SEM (cell line): Measurements from ENCODE around the genes CLASP2 and SLC22A13.

DNA sequence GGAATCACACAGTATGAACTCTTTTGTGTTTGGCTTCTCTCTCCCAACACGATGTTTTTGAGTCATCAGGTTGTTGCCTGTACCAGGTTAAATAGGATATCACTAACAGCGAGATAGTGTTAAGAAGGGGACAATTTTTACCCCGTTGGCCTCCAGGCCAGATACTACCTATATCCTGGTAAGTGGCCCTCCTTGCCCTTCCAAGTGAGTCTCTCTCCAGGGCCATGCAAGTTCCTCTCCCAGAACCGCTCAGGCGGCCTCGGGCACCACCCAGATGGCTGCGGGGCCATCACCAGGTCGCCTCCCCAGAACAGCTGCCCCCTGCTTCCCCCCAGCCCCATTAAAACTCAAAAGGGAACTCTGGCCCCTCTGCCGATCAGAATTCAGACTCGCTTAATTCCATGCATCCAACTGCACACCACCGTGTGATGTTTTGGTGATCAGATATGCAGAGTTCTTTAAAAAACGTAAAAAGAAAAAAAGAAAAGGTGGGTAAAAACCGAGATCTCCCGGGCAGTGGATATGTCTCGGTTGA, 2.0 kb upstream of the TRIM71 start:
- PRO-cap = no peak

GRCh38 chr3:32821531-32822181, 3.9 kb downstream of the TRIM71 start:
- PRO-cap = no peak

DNA sequence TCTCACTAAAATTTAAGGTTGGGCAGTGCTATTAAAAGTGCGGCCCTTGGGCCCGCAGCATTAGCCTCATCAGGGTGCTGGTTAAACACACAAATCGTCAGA, 417 bp upstream of the CRTAP start:
- PRO-cap = no peak

GRCh38 chr3:33416556-33417125, 23.6 kb downstream of the UBP1 start:
- PRO-cap = no peak

DNA sequence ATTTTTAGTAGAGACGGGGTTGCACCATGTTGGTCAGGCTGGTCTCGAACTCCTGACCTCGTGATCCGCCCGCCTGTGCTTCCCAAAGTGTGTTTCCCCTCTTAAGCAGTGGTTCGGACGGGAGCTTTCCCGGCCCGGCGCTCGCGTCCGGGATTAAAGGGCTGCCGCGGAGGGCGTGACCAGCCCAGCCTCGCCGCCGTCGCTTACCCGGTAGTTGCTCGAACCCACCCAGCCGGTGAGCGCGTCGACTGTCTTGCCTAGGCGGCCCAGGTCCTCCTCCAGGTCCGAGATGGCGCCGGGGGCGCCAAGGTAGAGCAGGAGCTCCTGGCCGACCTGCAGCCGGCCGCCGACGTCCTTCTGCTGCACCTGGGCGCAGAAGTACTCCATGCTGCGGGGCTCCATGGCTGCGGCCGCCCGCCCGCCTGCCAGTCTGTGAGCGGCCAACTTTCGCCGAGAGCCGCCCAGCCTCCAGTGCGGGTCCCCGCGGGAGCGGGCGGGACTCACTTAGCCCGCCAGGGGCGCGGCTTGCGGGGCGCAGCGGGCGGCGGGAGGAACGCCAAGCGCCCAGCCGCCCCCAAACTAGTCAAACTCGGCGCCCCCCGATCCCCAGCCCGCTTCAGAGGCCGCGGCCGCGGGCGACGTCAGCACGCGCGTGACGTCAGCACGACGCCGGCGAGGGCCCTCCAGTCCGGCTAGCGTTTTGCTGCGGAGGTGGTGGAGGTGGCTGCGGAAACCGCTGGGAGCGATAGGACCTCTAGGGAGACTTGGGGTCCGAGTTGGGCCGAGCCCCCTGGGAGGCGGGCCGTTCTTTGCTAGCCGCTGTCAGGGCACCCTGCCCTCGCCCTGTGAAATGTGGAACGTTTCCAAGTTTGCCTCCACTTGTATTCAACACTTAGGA, at the start of gene CLASP2:
Gene CLASP2, minus strand, starts transcription at position 654 of the 898 bp plus-strand sequence.
- PRO-cap = unidirectional peak, plus-strand start at position 182 of the sequence; bidirectional peak, plus-strand start at position 213 of the sequence, minus-strand start at position 212 of the sequence; bidirectional peak, plus-strand start at position 686 of the sequence, minus-strand start at position 618 of the sequence

DNA sequence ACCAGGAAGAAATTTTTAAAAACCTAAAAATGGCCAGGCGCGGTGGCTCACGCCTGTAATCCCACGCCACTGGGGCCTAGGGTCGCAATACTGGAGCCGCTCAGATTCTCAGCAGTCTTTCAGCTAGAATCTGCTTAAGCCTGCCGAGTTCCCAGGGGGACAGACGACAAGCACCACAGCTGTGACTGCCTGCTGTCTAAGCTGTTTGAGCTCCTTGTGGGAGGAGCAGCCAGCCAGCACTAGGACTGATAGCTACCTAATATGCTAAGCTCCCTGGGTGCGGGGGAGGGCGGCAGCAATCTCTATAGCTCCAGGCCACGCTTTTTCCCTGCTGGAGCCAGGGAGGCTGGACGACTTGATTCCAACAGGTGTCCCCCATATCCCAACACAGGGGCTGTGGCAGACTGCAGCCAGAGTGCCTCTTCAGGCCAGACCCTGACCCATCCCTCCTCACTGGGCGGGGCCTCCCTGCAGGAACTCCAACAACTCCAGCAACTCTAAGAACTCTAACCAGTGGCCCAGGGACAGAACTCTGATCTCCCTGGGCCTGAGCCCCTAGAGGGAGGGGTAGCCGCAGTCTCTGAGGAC, 134.2 kb upstream of the ARPP21 start:
- PRO-cap = no peak

DNA sequence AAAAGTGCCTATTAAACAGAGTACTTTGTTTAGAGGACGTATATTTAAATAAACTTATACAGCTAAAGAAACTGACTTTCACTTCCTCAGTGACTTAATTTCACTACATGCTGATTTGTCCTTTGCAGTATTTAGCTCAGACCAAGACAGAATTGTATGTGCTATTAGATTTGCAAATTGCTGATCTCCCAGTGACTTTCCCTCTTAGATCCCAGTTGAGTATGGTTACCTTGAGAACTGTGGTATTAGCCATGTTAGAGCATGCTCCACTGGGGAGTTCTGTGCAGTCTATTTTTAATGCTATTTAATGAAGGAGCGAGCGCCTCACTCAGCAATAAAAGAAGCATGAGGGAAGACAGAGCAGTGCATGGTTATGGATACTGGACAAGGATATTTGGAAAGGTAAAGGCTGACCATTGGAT, 2.7 kb downstream of the ARPP21 start:
- PRO-cap = bidirectional peak, plus-strand start at position 334 of the sequence, minus-strand start at position 227 of the sequence

DNA sequence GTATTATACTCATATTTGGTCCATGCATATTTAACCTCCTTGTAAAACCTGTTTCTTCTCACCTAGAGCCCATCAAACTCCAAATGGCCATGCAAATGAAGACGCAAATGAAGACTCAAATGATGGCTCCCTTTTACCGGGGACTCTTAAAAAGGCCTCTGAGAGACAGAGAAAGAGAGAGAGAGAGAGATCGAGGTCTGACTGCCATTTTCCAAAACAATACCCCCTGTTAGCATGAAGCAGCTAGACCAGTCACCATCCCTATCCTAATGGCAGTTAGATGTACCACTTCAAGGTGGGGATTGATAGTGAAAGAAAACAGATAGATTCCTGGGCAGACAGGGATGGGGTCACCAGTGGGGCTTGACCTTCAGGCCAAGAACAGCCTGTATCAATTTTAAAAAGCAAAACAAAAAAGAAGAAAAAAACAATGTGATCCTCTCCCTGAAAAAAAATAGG, 243.9 kb upstream of the STAC start:
- PRO-cap = no peak

GRCh38 chr3:36831106-36831758, 66.9 kb upstream of the DCLK3 start:
- PRO-cap = no peak

DNA sequence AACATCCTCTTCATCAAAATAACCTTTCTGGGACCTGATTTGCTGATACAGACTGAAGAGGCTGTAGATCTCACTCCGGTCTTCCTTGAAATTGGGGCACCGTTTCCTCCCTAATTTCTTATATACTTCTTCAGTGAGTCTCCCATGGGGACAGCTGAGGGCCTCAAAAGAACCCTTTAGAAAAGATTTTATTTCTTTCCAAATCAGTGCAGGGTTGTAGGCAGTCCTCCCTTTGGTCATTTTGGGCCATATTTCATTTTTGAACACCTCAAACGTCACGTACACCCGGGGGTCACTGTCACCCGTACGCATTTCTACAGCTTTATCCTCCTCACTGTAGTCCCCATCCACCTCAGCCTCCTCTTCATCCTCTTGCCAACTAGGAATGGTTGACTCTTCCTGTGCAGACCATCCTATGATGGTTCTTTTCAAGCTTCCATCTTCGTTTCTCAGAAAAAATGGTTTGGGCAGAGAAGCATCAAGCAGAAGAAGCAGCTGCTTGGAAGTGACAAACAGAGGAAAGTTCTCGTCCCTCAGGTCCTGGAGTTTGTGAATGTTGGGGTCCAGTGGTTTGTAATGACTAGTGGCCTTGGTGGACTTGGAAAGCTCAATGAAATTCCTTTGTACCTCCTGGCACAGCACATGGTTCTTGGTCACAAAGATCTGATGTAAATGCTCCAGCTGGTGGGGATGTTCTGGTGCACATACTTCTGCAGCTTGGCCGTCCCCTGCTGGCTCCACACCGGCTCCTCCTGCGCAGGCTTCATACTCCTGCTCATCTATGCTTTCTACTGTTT, 89.2 kb downstream of the TRANK1 start:
- PRO-cap = no peak

DNA sequence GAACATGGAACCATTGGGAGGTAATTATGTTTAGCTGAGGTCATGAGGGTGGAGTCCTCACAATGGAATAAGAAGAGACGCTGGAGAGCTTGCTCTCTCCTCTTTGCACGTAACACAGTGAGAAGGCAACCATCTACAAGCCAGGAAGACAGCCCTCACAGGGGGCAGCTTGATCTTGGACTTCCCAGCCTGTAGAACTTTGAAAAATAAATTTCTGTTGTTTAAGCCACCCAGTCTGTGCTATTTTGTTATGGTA, 39.6 kb downstream of the TRANK1 start:
- PRO-cap = no peak

- PRO-cap = no peak
These were observed 10.2 kb downstream of the EPM2AIP1 start for GRCh38 chr3:36982401-36983467.

DNA sequence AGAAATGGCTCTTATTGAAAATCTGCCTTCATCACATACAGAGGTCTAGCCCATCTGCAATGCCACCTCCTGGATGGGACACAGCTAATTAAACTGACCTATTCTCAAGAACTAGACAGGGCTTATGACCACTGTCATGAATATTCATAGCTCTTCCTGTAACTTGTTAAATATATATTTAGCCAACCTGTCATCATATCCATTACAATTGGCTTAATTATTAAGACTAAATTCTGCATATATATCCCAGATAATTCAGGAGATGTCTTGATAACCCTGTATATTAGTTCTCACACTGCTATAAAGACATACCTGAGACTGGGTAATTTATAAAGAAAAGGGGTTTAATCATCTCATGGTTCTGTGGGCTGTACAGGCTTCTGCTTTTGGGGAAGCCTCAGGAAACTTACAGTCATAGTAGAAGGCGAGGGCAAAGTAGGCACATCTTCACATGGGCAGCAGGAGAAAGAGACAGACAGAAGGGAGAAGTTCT, 74.9 kb upstream of the ITGA9 start:
- PRO-cap = no peak

DNA sequence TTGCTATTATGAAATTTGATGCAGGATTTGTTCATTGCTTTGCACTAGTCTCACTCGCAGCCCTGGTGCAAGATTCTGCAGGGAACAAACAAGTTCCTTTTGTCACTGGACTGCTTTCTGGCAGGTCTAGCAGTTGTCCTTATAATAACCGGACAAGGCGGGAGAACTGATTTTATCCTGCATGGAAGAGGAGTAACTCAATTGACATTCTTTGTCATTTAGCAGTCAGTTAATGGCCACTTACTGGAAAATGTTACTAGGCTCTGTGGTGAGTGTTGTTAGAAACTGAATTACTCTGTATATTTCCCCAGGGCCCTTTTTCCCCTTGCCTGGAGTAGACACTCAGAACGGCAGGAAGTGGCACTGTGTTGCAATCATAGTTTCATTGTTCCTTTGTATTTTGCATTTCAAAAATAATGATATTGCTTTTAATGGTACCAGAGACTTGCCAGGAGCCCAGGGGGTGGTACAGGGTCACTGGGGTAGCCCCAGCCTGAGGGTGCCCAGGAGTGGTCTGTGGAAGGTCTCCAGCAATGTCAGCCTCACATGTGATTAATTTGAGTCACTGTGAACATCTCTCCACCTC, 41.1 kb downstream of the ITGA9 start:
- PRO-cap = no peak

- PRO-cap = no peak
These were observed 57.0 kb downstream of the ITGA9 start for GRCh38 chr3:37508870-37509496.

DNA sequence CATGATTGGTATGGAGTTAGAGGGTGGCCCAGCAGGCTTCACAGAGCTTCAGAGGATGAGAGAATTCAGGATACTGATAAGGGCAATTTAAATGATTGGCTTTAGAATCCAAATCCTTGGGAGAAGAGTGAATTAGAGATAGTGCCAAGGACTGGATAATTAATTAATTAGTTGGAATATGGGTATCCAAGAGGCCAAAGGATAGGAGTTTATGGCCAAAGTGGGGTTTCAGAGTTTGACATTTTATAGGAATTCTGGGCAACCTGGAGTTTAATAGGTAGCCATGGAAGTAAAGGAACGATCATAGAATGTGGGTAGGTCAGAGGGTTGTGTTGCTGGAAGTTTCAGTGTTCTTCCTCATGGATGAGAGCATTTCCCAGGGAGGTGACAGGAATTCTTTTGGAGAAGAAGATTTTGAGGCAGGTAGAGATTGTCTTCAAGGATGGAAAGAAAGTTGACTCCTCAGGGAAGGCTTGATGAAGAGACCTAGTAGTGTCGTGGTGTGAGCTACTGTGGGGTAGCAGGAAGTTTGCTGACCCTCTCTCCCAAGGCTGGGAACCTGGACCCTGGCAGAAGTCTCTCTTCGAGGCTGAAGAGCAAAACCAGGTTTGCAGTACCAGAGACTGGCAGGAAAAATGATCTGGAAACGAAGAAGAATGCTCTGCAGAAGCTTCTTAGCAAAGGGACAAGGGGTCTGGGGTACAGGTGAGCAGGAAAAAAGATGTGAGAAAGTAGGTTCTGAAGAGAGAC, 23.5 kb downstream of the CTDSPL start:
- PRO-cap = no peak

DNA sequence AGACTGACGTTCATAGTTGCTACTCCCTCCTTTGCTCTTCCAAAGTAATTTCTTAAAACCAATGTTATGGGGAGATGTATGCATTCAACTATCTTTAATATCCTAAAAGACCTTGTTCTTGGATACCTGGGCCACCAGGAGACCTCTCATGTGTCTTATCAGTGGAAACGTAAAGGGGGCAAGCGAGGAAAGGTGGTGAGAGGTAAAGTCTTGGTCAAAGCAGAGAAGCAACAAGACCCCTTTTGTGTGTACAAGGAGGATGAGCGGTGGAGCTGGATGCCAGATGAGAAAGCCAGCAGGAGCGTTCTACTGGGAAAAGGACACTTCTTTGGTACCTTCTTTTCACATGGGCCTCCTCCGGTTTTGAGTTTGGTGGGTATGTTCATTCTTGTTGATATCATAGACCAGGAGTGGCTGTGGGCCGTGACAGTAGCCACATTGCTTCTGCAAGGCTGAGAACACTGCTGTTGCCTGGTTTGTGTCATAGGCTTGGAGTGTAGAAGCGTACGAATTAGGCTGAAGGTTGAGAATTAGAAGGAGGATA, 47.0 kb upstream of the VILL start:
- PRO-cap = no peak

- PRO-cap = no peak
These were observed 5.0 kb upstream of the VILL start for GRCh38 chr3:37985603-37986004.

DNA sequence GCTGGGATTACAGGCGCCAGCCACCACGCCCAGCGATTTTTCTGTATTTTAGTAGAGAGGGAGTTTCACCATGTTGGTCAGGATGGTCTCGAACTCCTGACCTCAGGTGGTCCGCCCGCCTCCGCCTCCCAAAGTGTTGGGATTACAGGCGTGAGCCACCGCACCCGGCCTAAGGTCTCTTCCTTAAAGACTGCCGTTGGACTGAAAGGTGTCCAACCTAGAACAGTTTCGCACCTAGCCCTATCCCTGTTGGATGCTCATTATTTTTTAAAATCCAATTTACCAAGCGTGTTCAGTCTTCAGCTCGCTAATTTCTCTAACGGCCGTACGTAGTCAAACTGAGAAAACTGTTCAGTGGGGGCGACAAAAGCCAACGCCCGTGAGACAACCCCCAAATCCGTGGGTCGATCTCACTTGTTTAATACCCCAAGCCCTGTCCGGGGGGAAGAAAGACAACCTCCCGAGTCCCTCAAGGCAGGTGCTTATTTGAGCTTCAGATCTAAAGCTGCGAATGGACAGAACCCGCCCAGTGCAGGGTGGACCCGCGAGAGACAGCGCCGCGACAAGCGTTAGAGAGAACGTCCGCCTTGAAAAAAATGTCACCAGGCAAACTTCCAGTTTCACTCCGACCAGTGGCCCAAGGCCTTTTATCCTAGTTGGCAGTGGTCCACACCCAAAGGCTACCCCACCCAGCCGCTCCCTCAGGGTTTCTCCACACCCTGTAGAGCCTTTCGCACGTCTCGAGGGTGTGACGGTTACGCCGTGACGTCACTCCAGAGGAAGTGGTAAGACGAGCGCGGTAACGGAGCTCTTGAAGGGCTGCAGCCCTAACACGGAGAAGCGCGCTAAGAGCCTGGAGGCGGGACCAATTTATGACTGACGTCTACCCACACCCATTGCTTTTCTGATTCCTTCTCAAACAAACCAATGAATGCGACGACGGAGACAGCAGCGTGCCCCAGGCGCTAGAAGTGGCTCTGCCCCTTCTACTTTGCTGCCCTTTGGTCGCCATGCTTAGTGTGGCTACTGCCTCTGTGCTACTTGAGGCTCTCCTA, 734 bp upstream of the OXSR1 start:
- PRO-cap = bidirectional peak, plus-strand start at position 927 of the sequence, minus-strand start at position 742 of the sequence

GRCh38 chr3:38265364-38266042, at the start of gene SLC22A13:
TSS of gene SLC22A13 (plus strand) at chr3:38265812.
- PRO-cap = no peak